Lung (tissue), 4 donors: ENCODE results near the gene SLC45A1.

DNA sequence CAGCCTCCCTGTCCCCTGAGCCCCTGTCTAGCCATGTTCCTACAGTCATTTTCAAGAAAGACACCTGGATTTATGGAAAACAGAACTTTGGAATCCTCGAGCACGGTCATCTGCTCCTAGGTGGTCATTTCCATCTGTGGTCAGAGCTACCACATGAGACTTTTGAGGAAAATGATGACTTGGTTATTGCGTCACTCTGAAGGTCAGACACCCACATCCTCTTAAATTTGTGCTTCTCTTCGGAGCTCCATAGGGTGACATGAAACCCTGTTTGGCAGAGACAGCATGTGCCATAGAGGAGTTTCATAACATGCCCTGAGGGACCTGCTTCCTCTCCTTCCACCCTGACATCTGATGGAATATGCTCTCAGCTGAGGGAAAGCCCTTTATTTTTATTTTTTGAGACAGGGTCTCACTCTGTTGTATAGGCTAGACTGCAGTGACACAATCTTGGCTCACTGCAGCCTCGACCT, 99.2 kb upstream of the SLC45A1 start:
- PRO-cap, result no peak
- RAMPAGE, long total RNA, result no peak
- RRBS, result no CpG with 5 or more reads among the region's 5 CpGs

DNA sequence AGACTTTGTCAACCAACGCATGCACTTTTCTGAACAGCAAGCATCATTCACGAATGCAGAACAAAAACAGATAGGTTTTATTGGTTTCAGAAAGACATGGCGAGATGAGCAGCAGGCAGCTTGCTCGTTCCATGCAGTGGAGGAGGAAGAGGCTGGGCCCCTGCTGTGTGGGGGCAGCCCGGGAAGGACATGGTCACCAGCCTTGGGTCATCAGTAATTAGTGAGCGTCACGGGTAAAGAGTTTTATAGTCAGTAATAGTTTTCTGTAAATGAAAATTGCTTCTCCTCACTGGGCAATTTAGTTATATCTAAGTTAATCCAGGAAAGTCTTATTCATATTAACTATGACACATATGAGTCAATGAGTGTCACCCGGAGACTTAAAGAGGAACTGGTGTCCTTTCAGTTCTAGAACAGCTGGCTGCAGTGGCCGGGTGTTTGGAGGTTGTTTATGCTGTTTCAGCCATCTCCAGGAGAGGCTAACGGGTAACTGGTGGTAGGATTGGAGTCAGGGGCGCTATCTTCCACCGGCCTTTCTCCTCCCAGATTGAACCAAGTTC, 34.8 kb upstream of the SLC45A1 start:
- PRO-cap, result no peak
- RAMPAGE, long total RNA, result no peak
- RRBS, result 26% methylated on average over 3 of the region's 12 CpGs

DNA sequence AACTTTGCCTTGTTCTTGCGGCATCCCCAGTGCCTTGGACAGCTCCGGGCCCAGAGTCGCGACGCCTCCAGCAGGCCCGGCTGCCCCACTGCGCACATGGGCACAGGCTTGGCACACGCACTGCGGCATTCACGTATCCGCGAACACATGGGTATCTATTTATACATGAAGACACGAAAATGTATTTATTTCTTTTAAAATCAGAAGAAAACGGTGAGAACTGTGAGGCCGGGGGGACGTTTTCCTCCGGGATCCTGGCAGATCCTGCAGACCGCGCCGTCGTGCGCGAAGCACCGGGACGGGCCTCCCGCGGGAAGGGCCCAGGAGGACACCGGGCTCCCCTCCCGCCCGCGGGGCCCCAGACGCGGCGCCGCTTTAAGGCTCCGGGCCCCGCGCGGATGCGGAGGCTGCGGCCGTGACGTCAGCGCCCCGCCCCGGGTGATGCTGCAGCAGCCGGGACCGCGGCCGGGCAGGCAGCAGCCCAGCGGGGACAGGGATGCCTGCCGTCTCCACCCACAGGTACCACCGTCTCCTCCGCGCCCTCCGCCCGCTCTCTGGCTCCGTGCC, at the start of gene SLC45A1:
Gene SLC45A1, plus strand, starts transcription at position 447 of the 567 bp plus-strand sequence.
- PRO-cap, result no peak
- RAMPAGE, long total RNA, result no peak
- RRBS, result 2% methylated on average over 36 of the region's 58 CpGs

GRCh38 chr1:8390771-8391904, 73.2 kb downstream of the SLC45A1 start:
- PRO-cap, result no peak
- RAMPAGE, long total RNA, result no peak
- RRBS, result no CpG with 5 or more reads among the region's 9 CpGs

DNA sequence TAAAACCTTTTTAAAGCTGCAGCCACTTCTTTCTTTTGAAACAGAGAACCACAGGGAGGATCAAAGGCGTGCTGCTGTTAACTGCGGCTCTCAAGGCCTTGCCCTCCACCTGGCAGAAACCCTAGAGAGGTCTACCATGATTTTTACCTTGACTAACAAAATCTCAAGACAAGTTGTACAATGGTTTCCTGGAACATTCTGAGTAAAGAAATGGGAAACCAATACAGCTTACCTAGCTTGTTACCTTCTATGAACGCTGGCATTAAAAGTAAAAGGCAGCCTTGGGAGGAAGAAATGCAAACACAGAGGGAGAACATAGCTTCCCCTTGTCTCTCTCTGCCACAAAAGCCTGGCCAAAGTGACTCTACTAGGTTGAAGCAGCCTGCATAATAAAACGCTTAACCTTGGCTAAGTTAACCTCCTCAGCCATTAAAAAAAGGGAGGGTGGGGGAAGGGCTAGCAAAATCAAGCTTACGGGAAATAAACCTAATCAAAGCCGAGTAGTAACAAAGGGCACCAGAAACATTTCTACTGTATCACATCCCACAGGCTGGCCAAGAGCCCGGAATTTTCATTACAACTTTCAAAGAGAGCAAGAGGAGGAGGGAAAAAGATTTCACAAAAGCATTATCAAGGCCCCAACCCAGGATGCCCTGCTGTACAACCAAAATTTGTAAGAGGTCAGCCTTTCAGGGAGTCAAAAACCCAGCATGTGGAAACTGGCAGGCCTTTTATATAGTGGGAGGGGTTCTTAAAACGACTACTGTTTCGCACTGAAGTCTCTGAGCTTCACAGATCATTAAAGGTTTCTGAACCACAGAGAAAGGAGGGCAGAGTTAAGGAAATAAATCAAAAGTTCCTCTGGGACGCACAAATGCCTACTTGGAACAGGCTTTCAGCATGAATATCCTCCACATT, 90.1 kb downstream of the SLC45A1 start:
- PRO-cap, result no peak
- RAMPAGE, long total RNA, result no peak
- RRBS, result no CpG with 5 or more reads among the region's 10 CpGs

DNA sequence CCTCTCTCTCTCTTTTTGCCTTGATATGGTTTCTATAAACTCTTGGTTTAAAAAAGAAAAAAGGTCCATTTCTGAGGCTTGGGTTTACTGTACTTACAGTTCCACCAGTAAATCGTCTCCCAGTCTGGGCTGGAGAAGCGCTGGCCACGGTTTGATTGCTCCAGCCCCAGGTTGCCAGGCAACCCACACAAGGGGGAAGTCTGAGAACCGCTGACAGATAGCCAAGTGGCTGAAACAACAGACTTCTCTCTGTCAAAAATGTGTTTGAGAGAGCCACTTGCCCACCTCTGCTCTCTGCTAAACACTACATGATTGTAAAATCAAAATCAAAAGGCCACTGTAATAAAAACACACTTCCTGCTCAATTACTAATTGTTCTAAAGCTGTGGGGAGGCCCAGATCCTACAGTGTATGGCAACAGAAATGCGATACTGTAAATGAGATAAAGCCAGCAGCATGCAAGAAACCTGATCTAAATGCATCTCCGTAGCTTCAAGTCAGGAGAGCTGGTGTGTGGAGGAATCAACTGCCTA, 121.1 kb downstream of the SLC45A1 start:
- PRO-cap, result no peak
- RAMPAGE, long total RNA, result no peak
- RRBS, result no CpG with 5 or more reads among the region's 6 CpGs

GRCh38 chr1:8455583-8456164, 137.8 kb downstream of the SLC45A1 start:
- PRO-cap, result no peak
- RAMPAGE, long total RNA, result no peak
- RRBS, result no CpG with 5 or more reads among the region's 8 CpGs

- PRO-cap, result no peak
- RAMPAGE, long total RNA, result no peak
- RRBS, result no CpG with 5 or more reads among the region's 6 CpGs
Observed at GRCh38 chr1:8463147-8463842, 145.4 kb downstream of the SLC45A1 start.

GRCh38 chr1:8494572-8495479, 176.9 kb downstream of the SLC45A1 start:
- PRO-cap, result no peak
- RAMPAGE, long total RNA, result no peak
- RRBS, result no CpG with 5 or more reads among the region's 18 CpGs

- PRO-cap, result no peak
- RAMPAGE, long total RNA, result no peak
- RRBS, result no CpG with 5 or more reads among the region's 8 CpGs
Observed at GRCh38 chr1:8652429-8653118, 164.9 kb downstream of the RERE start.

- PRO-cap, result no peak
- RAMPAGE, long total RNA, result no peak
- RRBS, result no CpG with 5 or more reads among the region's 22 CpGs
Observed at GRCh38 chr1:8655769-8656675, 161.4 kb downstream of the RERE start.

GRCh38 chr1:8663032-8663799, 154.2 kb downstream of the RERE start:
- PRO-cap, result no peak
- RAMPAGE, long total RNA, result no peak
- RRBS, result no CpG with 5 or more reads among the region's 4 CpGs

DNA sequence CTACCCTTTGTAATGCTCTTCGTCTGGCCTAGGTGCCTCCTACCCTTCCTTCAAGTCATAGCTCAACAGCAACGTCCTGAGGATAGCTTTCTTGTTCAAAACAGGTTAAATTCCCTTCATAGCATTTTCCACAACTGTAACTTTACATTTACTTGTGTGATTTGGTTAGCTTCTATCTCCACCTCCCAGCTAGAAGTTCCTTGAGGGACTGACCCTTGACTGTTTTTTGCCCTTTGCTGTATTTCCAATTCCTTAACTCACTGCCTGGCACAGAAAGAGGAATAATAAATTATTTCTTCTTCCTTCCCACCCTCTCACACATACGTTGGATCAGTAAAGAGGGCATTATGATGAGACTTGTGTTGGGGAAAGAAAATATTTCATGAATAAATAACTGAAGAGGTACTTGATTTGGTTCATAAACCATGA, 152.3 kb downstream of the RERE start:
- PRO-cap, result no peak
- RAMPAGE, long total RNA, result no peak
- RRBS, result no CpG with 5 or more reads among the region's 3 CpGs

DNA sequence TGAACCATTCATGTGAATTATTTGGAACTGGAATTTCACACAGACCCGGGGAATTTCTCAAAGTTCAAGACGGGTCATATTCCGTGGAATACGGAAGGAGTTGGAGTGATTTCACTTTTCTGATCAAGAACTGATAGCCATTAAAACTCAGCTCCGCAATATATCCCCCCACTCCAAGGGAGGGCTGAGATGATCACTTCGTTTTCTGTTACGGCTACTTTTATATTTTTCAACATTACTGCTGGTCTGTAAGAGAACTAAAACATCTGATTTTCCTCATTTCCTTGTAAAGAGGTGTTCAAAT, 1.1 kb upstream of the ENO1 start:
- PRO-cap, result no peak
- RAMPAGE, long total RNA, result no peak
- RRBS, result no CpG with 5 or more reads among the region's 7 CpGs

GRCh38 chr1:8943389-8944005, 2.2 kb upstream of the CA6 start:
- PRO-cap, result no peak
- RAMPAGE, long total RNA, result no peak
- RRBS, result no CpG with 5 or more reads among the region's 10 CpGs

DNA sequence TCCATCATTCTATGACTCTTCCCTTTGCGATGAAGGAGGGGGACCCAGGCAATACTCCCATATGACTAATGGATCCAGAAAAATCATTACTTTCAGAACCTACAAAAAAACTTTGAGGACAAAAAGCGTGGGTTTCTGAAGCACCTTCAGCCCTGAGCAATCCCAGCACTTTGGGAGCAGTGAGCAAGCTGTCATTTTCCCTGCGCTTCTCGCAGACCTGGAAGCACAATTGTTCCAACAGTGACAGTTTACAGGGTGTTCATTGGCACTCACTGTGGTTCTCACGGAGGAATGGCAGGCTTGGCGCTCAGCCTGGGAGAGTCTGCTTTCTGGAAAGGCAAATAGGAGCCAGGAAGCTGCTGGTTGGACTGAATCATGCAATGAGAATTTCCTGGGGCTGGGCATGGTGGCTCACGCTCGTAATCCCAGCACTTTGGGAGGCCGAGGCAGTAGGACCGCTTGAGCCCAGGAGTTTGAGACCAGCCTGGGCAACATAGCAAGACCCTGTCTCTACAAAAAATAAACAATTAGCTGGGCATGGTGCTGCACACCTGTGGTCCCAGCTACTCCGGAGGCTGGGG, 40.1 kb downstream of the SLC2A7 start:
- PRO-cap, result no peak
- RAMPAGE, long total RNA, result no peak
- RRBS, result no CpG with 5 or more reads among the region's 11 CpGs

GRCh38 chr1:9066787-9067614, 2.4 kb downstream of the SLC2A5 start:
- PRO-cap, result no peak
- RAMPAGE, long total RNA, result no peak
- RRBS, result 63% methylated on average over 6 of the region's 23 CpGs

DNA sequence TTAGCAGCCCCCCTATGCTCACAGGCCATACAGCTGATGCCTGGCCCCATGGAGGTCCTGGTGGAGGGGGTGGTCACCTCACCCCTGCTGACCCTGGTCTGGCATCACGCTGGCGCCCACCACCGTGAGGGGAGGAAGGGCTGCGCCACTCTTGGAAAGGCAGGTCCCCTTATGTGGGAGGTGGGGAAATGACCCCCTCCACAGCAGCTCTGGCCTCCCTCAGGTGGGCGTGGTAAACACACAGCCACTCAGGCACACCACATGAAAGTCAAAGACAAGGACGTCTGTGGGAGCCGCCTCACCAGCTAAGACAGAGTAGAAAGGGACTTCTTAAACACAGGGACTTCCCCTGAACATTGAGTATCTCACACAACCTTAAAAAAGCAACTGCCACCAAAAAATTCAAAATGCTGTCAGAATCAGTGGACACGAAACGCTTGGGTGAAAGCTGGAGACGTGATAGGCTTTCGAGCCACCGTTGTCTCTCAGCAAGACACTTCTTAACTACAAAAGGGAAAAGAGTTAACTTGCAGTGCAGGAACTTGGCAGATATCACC, 6.9 kb downstream of the GPR157 start:
- PRO-cap, result no peak
- RAMPAGE, long total RNA, result no peak
- RRBS, result no CpG with 5 or more reads among the region's 12 CpGs

GRCh38 chr1:9130122-9130464, 1.2 kb upstream of the GPR157 start:
- PRO-cap, result no peak
- RAMPAGE, long total RNA, result no peak
- RRBS, result no CpG with 5 or more reads among the region's 6 CpGs

DNA sequence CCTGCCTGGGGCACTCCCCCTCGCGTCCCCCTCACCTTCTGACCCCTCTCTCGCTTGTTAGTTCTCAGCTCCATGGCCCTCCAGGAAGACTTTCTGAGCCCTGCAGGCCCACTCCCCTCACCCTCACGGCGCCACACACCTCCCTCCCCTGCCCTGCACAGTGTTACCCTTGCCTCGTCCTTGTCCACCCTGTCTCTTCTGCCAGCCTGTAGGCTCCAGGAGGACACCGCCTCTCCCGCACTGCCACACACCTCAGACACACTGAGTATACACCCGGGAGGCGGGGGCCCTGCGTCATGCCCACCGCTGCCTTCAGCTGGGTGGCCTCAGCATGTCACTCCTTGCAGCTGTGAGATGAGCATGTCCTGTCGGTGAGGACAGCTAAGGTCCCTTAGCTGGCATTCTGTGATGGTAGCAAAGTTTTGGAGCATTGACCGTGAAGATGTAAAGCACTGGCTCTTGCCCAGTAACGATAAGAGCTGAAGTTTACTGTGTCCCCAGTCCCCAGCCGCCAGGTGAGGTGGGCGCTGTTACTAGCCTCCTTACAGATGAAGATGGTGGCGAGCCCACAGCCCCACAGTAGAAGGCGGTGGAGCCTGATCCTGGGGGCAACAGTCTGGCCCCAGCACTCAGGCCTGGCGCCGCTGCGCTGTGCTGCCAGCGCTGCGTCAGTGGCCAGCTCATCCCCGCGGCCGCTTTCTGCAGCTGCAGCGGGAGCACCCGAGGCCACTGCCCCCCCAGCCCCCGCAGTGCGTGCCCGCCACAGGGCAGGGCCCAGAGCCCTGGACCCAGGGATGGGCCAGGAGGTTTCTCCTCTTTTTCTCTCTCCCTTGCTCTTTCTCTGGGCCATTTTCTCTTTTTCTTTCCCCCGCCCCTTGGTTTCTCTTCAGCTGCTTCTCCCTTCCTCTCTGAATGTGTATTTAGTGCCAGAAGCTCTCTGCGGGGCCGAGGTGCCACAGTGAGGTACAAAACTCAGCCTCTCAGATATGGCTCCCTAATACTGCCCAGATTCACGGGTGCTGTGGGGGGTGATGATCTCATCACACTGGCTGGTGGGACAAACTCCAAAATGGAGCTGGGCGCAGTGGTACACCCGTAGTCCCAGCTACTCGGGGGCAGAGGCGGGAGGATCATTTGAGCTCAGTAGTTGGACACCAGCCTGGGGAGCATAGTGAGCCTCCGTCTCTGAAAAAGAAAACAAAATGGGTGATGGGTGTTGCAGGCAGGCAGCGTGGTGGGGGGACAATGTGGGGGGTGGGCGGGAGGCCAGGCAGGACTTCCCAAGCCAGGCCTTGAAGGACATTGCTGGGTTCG, 13.3 kb downstream of the H6PD start:
- PRO-cap, result no peak
- RAMPAGE, long total RNA, result no peak
- RRBS, result no CpG with 5 or more reads among the region's 44 CpGs